HTR-8/SVneo (cell line): Measurements from ENCODE around the genes CEP192, MC2R and ROCK1.

DNA sequence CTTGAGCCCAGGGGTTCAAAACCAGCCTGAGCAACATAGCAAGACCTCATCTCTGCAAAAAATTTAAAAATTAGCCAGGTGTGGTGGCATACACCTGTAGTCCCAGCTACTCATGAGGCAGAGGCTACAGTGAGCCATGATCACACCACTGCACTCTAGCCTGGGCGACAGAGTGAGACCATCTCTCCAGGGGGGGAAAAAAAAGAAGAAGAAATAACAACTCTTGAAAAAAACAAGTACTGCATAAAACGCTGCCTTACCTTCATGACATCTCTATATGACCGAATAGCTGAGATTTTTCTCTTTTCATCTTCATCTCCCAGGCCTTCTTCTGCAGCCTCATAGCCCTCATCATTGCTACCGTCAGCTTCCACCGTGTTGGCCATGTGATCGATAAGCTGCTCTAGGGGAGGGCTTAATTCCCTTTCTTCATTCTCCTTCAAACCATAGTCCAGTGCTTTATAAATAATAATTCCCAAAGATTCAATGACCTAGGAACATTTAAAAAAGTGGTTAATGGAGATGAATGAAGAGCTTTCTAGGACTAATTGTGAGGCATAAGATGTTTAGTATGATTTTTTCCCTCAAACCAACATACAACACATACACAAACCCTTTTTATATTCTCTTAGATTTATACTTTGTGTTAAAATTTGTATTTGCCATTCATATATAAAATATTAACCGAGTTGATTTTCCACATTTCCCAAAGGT lies 111.3 kb downstream of the SPIRE1 start:
- RRBS = no CpG with 5 or more reads among the region's 7 CpGs

- RRBS = no CpG with 5 or more reads among the region's 7 CpGs
These were observed 21.6 kb downstream of the PTPN2 start for GRCh38 chr18:12862313-12862959.

DNA sequence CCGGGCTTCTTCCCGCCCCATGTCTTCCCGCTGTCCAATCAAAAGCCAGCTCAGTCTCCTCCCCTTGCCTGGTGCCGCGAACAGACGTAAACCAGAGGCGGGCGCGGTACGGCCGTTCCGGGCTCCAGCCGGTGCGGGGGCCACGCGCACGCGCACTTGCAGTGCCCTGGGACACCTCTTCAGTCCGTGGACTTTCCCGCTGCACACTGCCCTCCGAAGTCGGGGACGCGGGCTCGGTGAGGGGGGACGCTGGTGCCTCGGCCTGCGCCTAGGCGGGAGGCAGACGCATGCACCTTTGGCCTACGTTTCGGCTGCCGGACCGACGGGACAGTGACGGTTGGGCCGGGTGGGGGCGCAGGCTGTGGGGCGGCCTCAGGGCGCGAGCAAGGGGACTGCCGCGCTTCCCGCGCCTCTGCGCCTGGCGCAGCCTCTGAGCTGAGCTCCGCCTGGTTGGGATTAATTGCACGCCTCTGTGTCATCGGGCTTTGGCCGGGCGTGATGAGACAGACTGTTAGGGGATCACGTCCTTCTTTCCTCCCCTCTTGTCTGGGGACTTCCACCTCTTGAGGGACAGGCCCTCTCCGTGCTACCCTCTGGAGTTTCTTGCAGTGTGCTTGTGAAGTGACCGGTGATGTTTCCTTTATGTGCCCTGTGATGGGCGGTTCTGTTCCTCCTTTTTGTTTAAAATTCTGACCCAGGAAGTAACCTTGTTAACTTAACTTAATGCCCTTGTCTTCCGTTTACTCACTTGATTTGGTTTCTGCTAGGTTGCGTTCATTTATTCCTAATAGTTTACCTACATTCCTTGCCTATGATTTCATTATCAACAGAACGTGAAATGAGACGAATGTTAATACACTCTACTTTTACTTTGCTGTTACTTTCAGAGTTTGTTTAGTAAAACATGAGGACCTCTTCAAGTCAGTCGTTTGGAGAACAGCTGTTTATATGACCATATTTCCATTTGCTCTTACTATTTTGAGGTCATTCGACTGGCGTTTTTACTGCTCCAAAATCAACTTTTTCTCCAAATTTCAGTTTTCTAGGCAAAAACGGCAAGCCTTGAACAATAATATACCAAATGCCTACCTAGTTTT lies at the start of gene CEP192:
Gene CEP192, plus strand, starts transcription at position 161 of the 1,097 bp plus-strand sequence.
- RRBS = 1% methylated on average over 10 of the region's 64 CpGs

GRCh38 chr18:13164885-13165541 lies 53.5 kb upstream of the LDLRAD4 start:
- RRBS = no CpG with 5 or more reads among the region's 11 CpGs

DNA sequence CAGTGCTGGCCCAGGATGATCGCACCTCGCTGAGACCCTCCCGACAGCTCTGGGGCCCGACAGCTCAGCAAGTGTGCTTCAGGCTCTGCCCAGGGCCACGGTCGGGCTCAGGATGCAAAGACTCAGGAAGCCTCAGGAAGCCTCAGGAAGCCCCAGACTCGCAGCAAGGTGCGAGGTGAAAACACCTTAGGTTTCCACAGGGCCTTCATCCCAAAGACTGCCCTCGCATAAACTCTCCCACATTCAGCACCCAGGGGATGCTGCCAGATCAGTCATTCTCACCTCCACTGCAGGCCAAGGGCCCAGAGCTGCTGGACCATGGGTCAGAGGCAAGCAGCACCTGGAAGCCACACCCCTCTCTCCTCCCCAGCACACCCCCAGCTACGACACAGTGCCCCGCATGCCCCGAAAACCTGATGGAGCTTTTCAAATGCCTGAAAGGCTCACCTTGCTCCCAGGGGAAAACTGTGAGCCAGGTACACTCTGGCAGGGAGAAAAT lies 32.0 kb upstream of the LDLRAD4 start:
- RRBS = no CpG with 5 or more reads among the region's 12 CpGs

- RRBS = no CpG with 5 or more reads among the region's 3 CpGs
These were observed 1.9 kb upstream of the LDLRAD4 start for GRCh38 chr18:13216668-13217000.

DNA sequence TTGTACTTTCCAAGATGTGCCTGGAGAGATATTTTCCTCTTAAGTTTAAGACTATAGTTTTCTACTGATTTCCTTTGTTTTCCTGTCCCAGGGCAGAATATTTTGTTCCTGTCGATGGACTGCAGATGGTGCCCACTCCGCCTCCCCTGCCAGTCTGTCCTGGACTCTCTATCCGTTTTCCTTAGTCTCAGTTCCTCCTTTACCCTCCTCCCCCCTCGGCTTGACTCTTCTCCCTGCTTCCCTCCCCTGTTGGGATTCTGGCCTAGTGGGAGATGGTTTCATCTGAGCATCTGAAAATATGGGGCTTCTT lies 49.5 kb downstream of the LDLRAD4 start:
- RRBS = no CpG with 5 or more reads among the region's 4 CpGs

GRCh38 chr18:13280332-13281063 lies 61.9 kb downstream of the LDLRAD4 start:
- RRBS = no CpG with 5 or more reads among the region's 10 CpGs

GRCh38 chr18:13381941-13382968 lies 163.7 kb downstream of the LDLRAD4 start:
- RRBS = no CpG with 5 or more reads among the region's 23 CpGs

- RRBS = no CpG with 5 or more reads among the region's 13 CpGs
These were observed 202.7 kb downstream of the LDLRAD4 start for GRCh38 chr18:13421162-13421747.

DNA sequence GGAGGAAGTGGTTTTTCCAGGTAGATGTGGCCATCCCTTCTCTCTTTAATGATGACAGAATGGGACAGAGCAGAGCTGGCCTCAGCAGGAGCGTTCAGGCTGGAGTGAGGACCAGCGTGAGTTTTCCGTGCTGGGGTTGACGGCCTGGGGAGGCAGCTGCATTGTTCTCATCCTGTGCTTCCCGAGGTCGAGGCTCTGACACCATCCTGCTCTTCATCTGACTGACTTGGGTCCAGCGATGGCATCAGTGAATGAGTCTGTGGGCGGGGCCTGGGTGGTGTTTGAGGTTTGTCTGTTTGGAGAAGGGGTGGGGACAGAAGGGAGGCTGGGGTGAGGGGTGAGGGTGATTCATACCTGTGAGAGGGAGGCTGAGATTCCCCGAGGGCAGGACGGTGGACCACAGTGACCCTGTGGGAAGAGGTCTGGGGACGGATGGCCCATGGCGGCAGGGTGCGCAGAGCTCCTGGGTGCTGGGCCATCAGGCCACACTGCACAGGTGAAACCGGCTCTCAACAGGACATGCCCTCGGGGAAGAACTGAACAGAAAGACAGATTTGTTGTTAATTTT lies 207.1 kb downstream of the LDLRAD4 start:
- RRBS = no CpG with 5 or more reads among the region's 15 CpGs

DNA sequence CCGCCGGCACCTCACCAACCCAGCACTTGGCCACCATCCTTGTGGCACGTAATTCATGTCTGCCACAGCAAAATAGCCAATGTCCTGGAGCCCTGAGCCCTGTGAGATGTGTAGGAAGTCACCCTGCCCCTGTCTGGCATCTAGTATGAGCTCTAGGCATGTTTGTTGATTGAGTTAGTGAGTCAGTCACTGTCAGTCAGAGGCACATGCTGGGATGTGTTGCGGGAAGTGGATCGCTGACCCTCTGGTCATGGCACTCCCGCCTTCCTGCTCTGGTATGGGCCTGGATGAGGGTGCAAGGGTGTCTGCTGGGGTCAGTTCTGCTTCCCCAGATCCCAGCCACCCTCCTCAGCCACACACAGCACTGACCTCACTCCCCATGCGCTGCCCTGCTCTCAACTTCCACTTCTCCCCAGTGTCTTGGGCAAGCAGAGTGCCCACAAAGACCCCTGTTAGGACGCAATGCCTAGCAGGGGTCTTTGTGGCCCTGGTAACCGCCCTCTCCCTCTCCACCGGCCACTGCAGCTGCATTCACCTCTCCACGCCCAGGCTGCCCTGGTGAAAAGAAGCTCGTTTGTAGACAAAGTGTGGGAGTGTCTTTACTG lies 252.0 kb downstream of the LDLRAD4 start:
- RRBS = no CpG with 5 or more reads among the region's 12 CpGs

- RRBS = no CpG with 5 or more reads among the region's 4 CpGs
These were observed at the start of gene MC2R for GRCh38 chr18:13915466-13915955. Gene MC2R (minus strand): TSS chr18:13915536.

DNA sequence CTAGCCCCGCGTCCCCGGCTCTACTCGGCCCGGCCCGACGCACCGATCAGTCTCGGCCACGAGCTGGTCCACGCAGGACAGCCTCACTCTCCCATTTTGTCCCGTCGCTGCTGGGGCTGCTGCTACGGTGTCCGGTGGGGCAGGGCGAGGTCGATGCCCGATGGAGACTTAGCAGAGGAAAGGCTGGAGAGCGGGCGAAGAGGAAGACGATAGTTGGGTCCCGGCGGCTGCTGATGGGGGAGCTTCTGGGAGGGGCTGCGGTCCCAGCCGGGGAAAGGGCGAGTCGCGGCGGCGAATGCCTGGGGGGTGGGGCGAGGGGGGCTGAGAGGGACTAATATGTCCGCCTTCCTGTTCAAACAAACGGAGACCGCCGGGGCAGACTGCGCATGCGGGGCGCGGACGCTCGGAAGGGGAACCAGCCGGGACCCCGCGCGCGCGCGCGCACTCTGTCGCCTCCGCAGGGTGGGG lies at the start of gene ROCK1:
Gene ROCK1, minus strand, starts transcription at position 382 of the 468 bp plus-strand sequence.
- RRBS = 1% methylated on average over 38 of the region's 51 CpGs

- RRBS = no CpG with 5 or more reads among the region's 2 CpGs
These were observed 71.0 kb downstream of the ESCO1 start for GRCh38 chr18:21529412-21529987.

DNA sequence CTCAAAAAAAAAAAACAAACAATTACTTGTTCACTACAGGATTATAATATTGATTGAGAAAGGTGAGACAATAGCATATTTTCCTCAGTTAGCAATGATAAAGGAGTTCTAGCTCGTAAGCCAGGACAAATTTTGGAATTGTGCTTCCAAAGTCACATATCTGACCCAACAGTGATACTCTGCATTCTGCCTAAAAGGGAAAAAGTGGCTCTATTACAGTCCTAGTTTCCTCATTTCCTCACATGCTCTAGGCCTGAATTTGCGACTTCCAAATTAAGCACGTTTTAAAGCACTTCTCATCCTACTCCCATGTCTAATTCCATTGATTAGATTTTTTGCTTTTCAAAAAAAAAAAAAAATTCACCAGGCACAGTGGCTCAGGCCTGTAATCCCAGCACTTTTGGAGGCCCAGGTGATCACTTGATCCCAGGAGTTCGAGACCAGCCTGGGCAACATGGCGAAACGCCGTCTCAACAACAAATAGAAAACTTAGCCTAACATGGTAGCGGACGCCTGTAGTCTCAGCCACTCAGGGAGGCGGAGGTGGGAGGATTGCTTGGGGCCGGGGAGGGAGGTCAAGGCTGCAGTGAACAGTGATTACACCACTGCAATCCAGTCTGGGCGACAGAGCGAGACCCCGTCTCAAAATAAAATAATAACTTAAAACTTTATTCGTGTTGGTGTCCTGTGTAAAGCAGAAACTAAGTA lies 1.7 kb downstream of the ESCO1 start:
- RRBS = no CpG with 5 or more reads among the region's 15 CpGs

DNA sequence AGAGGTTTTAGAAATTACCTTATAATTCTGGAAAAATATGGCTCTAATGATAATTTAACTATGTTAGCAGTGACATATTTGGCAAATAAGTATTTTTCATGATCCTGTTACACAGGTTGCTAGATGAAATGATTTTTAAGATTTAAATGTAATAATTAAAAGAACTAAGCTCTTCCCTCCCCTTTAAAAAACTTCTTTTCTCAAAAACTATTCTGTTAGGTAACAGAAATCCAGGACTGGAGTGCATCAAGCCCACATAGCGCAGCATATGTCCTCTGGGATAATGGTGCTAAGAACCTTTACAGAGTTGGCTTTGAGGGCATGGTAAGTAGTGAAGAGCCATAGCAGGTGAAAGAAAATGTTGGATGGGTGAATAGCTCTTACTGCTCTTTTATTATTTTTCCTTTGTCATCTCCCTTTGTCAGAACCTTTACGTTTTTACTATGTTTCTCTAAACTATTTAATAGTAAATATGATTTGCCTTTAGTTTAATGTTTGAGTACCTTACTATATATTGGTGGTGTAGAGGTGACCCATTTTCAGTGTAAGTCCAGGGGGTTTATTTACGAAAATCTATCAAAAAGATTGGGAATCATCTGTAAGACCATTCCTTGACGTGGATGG lies 32.9 kb downstream of the MIB1 start:
- RRBS = no CpG with 5 or more reads among the region's 4 CpGs

DNA sequence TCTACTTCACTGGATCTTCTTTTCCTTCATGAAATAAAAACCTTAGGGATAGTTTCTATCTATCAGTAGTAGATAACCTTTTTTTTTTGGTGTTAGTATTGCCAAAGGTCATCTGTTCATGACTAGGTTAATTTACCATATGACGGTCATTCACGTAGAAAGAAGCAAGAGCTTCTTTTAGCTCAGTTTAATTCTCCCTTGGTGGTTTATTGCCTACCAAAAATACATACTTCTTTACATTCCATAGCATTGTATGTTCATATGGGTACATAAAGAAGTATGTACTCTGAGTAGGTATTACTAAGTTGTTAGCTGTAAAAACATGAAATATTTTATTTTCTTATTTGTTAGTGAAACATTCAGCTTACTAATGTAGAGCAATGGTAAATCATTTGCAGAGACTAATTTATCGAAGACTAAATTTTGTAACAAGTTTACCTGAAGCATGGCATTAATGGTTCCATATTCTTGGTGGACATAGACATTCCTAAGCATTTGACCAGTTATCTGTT lies 88.3 kb downstream of the MIB1 start:
- RRBS = no CpG with 5 or more reads among the region's 3 CpGs

- RRBS = no CpG with 5 or more reads among the region's 7 CpGs
These were observed 90.8 kb downstream of the MIB1 start for GRCh38 chr18:21831231-21831903.

- RRBS = no CpG with 5 or more reads among the region's 1 CpG
These were observed 188.5 kb upstream of the GATA6 start for GRCh38 chr18:21980983-21981212.